ENCODE measurements around a stretch of chr16.

GRCh38 chr16:50741200-50741986 is 493 bp upstream of the CYLD start:
- RRBS: no CpG with 5 or more reads among the region's 38 CpGs

- RRBS: no CpG with 5 or more reads among the region's 1 CpG
Measured at GRCh38 chr16:50788431-50788648, 46.5 kb downstream of the CYLD start.

DNA sequence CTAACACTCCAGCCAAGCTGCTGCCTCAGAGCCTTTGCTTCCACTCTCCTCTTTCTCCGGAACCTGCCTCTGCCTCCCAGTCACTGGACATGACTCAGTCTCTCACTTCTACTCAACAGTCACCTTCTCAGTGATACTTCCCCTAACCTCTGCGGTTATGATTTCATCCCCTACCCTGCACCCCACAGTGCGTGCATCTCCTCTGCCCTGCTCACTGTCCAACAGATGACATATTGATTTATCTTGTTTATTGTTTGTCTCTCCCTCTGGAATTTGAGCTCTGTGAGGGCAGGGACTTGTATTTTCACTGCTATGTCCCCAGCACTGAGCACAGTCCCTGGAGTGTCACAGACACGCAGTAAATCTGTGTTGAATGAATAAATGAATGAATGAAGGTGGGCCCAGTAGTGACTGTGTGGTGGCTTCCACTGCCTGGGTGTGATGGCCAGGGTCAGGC is 100.7 kb downstream of the CYLD start:
- RRBS: no CpG with 5 or more reads among the region's 4 CpGs

GRCh38 chr16:51095476-51096724 is 55.2 kb downstream of the SALL1 start:
- RRBS: no CpG with 5 or more reads among the region's 28 CpGs

- RRBS: no CpG with 5 or more reads among the region's 3 CpGs
Measured at GRCh38 chr16:51148485-51149003, 2.5 kb downstream of the SALL1 start.

GRCh38 chr16:51154099-51155099 is 3.3 kb upstream of the SALL1 start:
- RRBS: 97% methylated on average over 6 of the region's 69 CpGs

DNA sequence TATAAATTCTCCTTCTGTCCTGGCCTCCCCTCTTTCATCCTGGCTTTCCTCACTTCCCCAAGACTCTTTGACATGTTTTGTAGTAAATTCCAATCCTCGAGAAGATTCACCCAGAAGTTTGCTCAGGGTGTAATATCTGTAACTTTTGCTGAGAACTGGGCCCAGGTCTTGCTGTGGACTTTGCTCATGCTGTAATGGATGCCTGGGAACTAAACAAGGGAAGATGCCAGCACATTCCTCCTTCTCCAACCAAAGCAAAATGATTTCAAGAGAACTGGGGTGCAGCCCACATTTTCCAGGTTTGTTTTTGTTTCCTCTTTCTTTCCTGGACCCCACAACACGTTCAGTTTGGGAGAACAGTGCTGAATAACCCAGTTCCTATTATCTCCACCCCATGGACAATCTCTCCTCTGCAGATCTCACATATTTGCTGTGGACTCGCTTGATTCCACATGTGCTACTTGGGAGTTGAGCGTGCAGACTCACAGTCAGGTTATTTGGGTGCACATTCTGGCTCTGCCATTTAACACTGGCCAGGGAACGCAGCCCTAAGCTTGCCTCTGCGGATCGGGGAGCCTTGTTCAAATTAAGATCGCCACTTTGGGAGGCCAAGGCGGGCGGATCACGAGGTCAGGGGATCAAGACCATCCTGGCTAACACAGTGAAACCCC is 6.8 kb upstream of the SALL1 start:
- RRBS: no CpG with 5 or more reads among the region's 11 CpGs

DNA sequence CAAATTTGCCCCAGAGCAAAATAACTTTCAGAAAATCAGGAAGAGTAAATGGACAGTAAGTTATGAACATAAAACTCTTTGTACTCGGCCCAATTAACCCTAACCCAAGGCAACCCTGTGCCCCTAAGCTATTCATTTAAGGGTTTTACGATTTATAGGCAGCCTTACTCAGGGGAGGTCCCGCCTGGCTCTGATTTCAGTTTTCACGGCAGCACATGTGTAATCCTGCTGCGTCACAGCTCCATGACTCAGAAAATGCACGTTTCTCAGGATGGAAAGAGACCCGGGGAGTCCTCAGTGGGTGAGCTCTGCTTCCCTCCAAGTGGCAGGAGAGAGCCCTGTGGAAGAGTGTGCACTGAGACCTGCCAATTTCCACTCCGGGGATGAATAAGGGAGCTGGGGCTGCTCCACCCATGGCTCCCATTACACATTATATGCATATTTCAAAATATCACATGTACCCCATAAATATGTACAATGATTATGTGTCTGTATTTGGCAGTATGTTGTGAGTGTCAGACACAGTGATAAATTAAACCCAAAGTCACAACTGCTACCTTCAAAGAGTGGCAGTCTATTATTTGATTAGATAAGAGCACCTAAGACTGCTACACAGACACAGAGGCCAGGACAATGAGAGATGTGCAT is 406.0 kb upstream of the SALL1 start:
- RRBS: 5% methylated on average over 2 of the region's 8 CpGs

- RRBS: no CpG with 5 or more reads among the region's 8 CpGs
Measured at GRCh38 chr16:52449978-52450722, 96.8 kb downstream of the TOX3 start.

DNA sequence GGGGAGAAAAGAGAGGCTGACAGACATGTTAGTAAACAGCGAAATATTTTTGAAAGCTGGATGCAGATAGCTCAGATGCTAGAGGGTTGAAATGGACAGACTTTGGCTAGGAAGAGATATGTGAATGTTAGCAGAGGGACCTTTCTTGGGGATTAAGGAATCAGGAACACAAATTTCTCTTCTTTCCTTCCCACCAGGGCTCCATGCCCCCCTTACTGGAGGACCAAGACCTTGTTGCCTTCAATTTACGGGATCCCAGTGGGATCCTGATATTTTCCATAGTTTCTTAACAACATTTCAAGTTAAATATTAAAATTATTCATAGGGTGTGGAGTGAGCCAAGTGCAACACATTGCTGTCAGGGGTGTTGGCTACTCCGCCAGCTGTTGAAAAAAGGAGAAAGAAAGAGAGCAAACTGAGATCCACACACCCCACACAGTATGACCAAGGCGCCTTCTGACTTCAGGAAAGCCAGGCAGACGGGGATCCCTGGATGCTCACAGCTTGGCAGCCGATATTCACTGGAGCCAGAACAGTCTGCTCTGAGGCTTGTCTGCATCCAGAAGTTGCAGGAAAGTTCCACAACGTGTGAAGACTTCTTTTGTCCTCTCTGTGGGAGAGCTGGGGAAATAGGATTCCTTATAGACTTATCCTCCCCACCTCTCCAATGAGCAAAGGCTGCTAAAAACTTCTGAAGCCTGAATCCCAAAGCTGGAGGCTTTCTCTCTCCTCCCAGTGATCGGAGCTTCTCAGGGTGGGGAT is 9.3 kb downstream of the CHD9NB start:
- RRBS: no CpG with 5 or more reads among the region's 8 CpGs

GRCh38 chr16:53091796-53092335 is 37.1 kb downstream of the CHD9 start:
- RRBS: no CpG with 5 or more reads among the region's 4 CpGs

- RRBS: no CpG with 5 or more reads among the region's 8 CpGs
Measured at GRCh38 chr16:53207661-53208753, 153.2 kb downstream of the CHD9 start.

DNA sequence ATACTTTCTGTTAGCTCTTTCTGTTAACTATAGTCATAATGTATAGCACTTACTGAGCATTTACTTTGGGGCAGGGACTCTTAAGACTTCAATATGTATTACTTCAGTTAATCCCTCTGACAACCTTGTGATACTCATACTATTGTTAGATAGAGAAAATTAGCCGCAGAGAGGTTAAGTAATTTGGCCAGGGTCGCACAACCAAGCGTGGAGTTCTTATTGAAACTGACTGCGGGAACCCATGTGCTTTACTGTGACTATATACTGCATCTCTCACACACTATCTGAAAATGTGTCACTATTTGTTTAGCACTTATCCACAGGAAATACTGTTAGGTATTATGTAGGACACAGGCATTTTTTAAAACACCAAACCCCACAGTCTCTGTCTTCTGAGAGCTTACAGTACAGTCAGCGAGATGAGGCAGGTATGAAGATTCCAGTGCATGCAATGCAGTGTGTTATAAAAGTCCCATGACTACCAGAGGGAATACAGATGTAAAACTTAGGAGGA is 11.2 kb downstream of the RBL2 start:
- RRBS: no CpG with 5 or more reads among the region's 5 CpGs

DNA sequence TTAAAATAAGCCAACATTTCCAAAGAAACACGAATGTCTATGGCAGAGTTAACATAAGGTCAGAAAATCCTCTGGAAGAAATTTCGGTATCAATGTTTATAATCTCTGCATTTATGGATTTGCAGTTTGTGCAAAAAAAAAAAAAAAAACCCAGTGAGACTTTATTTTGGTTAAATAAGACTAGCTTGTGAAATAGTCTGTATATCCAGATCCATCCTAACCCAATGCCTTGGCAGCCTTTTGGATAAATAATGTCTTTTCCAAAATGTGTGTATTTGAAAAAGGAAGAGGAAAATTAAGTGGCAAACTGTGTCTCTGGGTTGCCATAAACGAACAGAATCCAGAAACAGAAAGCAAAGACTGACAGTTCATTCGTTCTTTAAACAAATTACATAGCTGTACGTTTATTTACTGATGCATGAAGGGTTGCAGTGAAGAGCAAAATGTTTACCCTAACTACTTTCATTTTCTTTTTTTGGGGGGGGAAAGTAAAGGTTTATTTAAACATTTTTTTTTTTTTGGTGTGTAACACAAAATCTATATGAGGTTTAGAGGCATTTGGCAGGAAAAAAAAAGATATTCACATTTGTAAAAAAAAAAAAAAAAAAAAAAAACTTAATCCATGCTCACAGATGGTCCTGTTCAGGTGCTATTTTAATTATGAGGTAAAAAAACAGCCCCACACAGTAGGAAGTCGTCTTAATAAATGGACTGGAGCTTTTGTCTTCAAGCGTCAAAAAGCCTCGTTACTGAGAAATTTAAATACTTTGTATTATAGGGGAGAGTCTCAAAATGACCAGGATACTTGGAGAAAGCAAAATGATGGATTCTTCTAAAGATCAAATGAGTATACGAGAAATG is 245.8 kb downstream of the FTO start:
- RRBS: no CpG with 5 or more reads among the region's 9 CpGs

GRCh38 chr16:54141479-54141993 is 145.1 kb downstream of the IRX3 start:
- RRBS: no CpG with 5 or more reads among the region's 4 CpGs

DNA sequence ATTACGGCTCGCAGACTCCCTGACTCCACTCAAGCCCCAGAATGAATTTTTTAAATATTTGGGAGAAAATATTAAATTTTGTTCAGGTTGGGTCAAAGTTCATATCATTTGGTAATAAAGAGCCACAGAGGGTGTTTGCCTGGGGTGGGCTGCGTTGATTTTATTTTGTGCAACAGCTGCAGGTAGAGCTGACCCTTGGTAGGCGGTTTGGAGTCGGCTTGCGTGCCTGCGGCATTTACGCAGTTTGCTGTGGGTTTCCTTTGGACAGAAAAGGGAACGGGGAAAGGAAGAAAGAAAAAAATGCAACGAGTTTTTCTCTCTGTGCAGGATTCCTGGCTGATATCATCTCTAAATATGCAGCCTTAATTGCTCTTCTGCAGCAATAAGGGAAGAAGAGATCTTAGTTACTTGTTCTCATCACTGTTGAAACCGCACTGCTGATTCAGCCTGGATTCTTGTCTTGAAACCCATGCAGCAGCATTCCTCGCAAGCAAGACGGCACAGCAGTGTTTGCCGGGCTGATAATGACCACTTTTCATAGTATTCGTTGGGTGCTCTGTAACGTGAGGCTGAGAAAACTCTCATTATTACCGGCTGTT is 114.6 kb downstream of the IRX3 start:
- RRBS: 85% methylated on average over 2 of the region's 17 CpGs

DNA sequence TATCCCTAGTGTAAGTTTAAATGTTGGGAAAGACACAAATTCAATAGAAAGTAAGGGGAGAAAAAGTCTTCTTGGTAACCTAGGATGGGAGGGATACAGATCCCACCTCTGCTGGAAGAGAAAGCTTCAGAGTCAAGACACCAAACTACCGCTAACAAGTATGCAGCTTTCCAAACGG is 3.0 kb upstream of the IRX5 start:
- RRBS: no CpG with 5 or more reads among the region's 2 CpGs

GRCh38 chr16:54934453-54935403 is 4.1 kb downstream of the IRX5 start:
- RRBS: no CpG with 5 or more reads among the region's 37 CpGs

GRCh38 chr16:54938448-54939379 is 8.0 kb downstream of the IRX5 start:
- RRBS: 98% methylated on average over 4 of the region's 58 CpGs

All from HCT116 (cell line).